Skin of body (tissue), 2 donors: ENCODE results near the genes ZNF701, ZNF888, MYADM and CACNG8.

GRCh38 chr19:52234431-52235233, 34.8 kb upstream of the ZNF766 start:
- RAMPAGE, long total RNA, result no peak

DNA sequence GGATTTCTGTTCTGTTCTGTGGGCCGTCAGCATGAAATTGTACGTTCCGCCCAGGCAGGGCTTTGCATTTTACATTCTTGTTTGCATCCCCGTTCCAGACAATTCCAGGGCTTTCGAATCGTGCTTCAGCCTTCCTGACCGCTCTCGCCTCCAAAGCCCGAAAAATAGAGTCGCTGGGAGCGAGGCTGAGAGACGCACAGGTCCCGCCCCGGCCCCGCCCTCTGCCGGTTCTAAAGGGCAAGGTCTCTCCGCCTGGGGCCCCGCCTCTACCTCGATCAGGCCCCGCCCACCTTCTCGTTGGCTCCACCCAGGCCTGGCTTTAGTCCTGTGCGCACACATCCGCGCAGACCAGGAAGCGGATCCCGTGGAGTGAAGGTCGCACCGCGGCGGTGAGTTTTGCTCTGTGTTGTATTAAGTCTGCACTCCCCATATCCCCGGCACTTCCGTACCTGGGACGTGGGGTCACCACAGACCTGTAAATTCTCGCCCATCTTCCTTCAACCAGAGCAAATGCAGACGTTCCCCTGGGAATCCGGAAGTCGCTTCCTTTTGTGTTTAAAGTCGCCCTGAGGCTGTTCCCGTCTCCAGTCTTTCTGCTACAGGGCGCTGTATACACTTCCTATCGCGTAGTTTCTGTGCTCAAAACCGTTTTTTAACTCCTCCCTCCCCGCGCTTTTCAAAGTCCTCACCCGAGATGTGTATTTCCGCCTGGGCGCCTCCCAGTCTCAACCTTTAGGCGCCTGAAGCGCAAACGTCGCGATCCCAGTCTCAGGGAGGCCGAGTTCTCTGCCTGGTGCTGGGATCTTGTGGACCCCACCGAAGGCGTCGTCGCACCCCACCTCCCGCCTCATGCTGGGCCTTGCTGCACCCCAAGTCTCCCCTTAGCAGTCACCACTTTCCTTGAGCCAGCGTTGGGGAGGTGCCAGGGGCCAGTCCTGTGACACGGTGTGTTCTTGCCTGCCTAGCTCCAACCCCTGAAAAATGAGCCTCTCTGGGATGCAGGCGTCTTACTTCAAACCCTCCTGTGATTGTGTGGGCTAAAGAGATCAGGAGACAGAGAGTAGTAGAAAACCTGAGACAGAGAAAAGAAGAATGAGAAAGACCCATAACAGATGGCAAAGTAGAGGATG, at the start of gene ZNF701:
TSS of gene ZNF701 (plus strand) at position 346 of the 1,130 bp plus-strand sequence.
- RAMPAGE, long total RNA, result no peak

DNA sequence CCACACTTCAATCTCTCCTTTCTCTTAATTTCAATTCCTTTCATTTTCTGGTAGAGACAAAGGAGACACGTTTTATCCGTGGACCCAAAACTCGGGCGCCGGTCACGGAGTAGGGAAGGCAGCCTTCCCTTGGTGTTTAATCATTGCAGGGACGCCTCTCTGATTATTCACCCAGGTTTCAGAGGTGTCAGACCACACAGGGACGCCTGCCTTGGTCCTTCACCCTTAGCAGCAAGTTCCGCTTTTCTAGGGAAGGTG, 58.3 kb downstream of the ZNF701 start:
- RAMPAGE, long total RNA, result no peak

GRCh38 chr19:52923321-52923789, at the start of gene ZNF888:
TSS of gene ZNF888 (minus strand) at chr19:52923428.
- RAMPAGE, long total RNA, result no peak

DNA sequence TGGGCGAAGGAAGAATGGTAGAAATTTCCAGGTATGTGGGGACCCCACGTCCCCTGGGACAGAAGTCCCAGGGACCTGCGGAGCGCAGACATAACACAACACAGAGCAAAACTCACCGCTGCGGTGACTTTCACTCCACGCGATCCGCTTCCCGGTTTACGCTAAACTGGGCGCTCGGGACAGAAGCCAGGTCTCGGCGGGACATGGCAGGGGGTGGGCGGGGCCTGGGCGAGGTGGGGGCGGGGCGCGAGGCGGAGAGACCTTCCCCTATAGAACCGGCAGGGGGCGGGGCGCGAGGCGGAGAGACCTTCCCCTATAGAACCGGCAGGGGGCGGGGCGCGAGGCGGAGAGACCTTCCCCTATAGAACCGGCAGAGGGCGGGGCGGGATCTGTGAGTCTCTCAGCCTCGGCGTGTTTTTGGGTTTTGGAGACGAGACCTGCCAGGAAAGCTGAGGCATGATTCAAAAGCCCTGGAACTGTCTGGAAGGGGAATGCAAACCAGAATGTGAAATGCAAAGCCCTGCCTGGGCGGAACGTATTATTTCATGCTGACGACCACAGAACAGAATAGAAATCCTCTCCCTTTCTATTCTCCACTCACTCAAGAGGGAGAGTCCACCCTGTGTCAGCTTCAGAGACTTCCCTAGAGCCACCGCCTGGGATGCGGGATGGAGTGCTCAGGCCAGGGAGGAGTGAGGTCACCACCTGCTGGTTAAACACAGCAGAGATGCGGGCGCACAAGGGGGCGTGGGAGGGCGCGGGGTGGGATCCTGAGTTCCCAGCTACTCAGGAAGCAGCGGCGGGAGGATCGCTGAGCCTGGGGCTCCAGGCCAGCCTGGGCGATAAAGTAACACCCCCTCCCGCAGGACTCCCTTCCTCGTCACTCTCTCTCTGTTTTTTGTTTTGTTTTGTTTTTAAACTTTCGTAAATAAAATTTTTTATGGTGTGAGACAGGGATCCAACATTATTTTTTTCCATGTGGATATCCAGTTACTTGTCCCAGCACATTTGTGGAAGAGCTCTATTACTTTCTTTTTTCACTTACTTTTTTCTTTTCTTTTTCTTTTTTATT, 20.0 kb upstream of the ERVV-1 start:
- RAMPAGE, long total RNA, result no peak

DNA sequence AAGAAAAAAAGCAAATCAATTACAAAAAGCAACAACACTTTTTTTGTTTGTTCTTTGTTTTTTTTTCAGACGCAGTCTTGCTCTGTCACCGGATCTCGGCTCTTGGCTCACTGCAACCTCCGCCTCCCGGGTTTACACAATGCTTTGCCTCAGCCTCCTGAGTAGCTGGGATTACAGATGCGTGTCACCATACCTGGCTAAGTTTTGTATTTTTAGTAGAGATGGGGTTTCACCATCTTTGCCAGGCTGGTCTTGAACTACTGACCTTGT, 2.2 kb downstream of the ZNF415 start:
- RAMPAGE, long total RNA, result no peak

DNA sequence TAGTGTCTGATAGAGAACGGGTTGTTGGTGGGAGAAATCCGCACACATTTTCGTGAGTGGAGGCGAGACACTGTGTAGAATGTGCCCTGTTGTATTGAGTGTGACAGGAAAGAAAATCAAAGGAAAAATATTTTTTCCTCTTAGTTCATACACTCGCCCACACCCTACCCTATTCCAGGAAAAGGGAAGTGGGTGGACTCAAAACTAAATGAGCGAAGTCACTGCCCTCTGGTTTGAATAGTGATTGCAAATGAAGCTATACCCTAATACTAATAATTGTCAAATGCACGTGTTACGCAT, 2.0 kb downstream of the ZNF347 start:
- RAMPAGE, long total RNA, result no peak

DNA sequence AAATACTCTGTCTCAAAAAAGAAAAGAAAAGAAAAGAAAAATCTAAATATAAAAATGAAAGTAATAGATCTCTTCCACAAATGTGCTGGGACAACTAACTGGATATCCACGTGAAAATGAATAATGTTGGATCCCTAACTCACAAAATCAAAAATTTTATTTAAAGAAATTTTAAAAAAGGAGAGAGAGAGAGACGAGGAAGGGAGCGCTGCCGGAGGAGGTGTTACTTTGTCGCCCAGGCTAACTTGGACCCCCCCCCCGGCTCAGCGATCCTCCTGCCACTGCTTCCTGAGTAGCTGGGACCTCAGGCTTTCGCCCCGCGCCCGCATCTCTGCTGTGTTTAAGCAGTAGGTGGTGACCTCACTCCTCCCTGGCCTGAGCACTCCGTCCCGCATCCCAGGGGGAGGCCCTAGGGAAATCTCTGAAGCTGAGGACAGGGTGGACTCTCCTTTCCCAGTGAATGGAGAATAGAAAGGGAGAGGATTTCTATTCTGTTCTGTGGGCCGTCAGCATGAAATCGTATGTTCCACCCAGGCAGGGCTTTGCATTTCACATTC, 547 bp upstream of the ZNF845 start:
- RAMPAGE, long total RNA, result no peak

DNA sequence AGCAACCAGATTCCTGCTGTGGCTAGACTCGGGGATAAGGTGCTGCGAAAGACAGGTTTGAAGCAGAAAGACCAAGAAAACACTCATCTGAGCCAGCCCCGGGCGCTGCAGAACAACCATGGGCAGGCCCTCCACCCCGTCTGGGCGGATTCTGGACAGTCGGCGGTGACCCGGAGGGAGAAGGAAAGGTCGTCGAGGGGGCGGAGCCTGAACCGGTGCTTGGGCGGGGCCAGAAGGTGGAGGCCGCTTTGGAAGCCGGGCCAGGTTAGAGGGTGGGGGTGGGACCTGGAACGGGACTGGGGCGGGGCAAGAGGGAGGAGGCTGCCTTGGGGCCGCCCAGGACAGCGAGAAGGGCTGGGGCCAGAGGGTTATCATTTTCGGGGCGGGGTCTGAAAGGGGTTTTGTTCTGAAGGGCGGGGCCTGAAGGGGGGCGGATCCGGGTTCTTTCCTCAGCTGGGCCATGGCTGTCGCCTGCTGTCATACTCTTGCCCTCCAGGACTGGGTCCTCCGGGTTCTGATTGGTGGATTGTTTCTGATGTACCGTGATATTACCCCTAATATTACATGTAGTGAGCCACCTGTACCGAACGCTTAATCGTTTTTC, 4.9 kb upstream of the ZNF765 start:
- RAMPAGE, long total RNA, result no peak

DNA sequence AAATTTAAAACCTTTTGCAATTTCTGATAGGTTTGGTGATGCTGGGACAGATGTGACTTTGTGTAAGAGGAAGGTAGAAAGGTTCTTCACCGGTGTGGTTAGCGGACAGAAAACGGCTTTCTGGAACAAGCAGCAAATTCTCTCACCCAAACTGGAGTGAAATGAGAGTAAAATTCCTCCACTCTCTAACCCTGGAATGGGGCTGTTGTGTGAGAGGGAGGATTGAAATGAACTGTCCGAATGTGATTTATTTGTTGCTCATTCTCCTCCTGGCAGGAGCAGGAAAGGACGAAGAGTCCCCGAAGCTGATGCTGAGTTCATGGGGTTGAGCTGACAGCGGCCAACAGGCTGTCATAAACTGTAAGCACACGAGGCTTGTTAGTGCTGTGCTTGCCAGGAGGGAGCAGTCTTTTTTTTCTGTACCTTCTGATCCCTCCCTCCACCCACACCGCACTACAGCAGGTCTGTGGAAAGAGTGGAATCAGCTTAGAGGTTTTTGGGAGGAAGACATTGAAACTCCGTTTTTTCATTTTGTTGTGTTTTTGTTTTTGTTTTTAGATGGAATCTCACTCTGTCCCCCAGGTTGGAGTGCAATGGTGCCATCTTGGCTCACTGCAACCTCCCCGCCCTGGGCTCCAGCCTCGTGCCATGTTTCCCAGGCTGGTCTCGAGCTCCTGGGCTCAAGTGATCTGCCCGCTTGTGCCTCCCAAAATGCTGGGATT, 33.0 kb upstream of the ZNF331 start:
- RAMPAGE, long total RNA, result no peak

DNA sequence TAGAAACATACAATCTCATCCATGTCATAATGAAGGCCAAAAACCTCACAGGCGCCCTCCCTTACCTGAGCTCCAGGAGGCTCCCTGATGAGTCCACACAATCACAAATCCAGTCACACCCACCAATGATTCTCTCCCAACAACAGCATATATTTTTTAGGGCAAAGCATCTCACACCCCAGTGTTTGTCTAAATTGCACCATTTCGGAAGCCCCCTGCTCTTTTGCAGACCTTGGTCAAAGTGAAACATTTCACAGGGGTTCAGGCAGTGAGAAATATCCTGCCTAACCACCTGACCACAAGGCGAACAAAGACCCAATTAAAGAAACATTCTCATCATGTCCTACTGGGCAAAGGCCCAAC, 18.8 kb upstream of the ZNF331 start:
- RAMPAGE, long total RNA, result no peak

DNA sequence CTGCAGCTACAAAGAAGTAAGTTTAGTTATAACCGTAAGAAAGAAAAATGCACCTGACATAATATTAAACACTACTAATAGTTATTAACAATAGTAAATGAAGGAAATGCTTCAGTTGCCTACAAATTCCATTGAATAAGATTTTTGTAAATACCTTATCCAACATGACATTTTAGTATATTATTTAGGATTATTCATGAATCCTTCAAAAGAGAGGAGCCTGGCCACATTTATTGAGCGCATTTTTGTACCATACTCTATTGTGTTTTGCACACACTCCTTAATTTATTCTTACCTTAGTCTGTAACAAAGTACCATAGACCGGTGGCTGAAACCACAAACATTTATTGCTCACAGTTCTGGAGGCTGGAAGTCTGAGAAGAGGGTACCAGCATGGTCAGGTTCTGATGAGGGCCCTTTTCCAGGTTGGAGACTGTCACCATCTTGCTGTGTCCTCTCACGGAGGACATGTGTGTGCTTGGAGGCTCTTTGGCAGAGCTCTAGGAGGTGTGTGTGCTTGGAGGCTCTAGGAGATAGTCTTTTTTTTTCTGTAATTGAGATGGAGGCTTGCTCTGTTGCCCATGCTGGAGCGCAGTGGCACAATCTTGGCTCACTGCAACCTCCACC, 2.1 kb downstream of the ZNF331 start:
- RAMPAGE, long total RNA, result no peak

DNA sequence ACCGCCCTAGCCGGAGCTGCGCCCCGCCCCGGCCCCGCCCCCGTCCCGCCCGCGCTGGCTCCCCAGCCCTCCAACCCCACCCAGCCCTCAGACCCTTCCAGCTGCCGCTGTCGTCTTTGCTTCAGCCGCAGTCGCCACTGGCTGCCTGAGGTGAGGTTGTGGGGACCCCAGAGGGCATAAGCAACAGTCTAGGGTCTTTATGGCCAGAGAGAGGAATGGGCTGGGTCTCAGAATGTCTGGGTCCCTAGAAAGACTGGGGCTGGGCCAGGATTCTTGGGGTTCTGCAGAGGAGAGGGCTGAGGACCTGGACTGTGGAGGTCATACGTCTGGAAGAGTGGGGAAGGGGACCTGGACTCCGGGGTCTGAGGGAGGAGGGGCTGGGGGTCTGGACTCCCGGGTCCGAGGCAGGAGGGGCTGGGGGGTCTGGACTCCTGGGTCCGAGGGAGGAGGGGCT, at the start of gene MYADM:
TSS of gene MYADM (plus strand) at position 90 of the 454 bp plus-strand sequence.
- RAMPAGE, long total RNA, result start-site peak on the plus strand centred at position 104 of the sequence, 50 bp wide, 776 and 90 reads in 2 replicates

GRCh38 chr19:53962864-53963338, at the start of gene CACNG8:
TSS of gene CACNG8 (plus strand) at chr19:53962937.
- RAMPAGE, long total RNA, result no peak

GRCh38 chr19:53978888-53979723, 12.3 kb upstream of the CACNG6 start:
- RAMPAGE, long total RNA, result no peak

- RAMPAGE, long total RNA, result no peak
These were observed 5.4 kb downstream of the NDUFA3 start for GRCh38 chr19:54107986-54108431.

DNA sequence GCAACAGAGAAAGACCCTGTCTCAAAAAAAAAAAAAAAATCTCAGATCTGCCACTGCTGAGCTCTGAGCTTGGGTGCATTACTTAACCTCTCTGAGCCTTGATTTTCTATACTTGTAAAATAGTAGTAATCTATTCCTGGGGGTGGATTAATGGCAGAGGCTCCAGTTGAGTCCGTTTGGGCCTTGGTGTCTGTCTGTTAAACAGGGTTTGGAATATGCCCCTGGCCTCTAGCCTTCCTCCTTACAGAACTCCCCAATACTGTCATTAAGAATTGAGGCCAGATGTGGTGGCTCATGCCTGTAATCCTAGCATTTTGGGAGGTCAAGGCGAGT, 3.3 kb downstream of the TFPT start:
- RAMPAGE, long total RNA, result no peak

- RAMPAGE, long total RNA, result no peak
These were observed 739 bp upstream of the CNOT3 start for GRCh38 chr19:54136486-54137559.

GRCh38 chr19:54164439-54165162, 5.1 kb upstream of the LENG1 start:
- RAMPAGE, long total RNA, result no peak

DNA sequence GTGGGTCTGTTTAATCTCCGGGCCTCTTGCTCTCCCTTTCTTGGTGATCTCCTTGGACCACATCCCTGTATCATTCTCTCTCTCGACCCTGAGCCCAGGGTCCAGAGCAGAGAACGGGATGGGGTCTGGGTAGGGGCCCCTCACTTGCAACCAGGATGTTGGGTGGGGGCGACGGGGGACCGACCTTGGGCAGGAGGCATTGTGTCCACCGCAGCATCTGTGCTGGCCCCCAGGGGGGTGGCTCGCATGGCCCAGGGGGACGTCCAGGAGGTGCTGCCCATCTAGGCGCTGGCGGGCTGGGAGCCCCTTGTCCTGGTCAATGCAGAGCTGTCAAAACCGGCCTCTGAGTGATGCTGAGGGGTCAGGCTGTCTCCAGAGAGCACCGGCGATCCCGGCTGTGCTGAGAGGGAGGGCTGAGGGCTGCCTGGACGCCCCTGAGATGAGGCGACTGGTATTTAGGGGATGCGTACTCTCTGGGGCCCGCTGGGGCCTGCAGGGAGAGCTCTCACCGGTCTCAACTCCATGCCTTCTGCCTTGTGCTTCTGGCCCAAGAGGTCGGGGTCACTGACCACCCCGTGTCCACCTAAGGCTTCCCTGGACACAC, 8.4 kb downstream of the RPS9 start:
- RAMPAGE, long total RNA, result no peak